Right lobe of liver (tissue), 4 donors: ENCODE results near the genes PGAP2 and OR52B4.

GRCh38 chr11:2811505-2812161, 73.9 kb downstream of the CDKN1C start:
- PRO-cap, 4 experiments = no peak in any of the 4 experiments
- RAMPAGE, long total RNA, 2 experiments = no peak in any of the 2 experiments

- PRO-cap, 4 experiments = peak in 2 of 4 experiments; most common plus-strand start chr11:2929764 (in 2); most common minus-strand start chr11:2929737 (in 2)
- RAMPAGE, long total RNA, 2 experiments = no peak in any of the 2 experiments
These were observed 325 bp upstream of the PHLDA2 start for GRCh38 chr11:2929461-2930029.

DNA sequence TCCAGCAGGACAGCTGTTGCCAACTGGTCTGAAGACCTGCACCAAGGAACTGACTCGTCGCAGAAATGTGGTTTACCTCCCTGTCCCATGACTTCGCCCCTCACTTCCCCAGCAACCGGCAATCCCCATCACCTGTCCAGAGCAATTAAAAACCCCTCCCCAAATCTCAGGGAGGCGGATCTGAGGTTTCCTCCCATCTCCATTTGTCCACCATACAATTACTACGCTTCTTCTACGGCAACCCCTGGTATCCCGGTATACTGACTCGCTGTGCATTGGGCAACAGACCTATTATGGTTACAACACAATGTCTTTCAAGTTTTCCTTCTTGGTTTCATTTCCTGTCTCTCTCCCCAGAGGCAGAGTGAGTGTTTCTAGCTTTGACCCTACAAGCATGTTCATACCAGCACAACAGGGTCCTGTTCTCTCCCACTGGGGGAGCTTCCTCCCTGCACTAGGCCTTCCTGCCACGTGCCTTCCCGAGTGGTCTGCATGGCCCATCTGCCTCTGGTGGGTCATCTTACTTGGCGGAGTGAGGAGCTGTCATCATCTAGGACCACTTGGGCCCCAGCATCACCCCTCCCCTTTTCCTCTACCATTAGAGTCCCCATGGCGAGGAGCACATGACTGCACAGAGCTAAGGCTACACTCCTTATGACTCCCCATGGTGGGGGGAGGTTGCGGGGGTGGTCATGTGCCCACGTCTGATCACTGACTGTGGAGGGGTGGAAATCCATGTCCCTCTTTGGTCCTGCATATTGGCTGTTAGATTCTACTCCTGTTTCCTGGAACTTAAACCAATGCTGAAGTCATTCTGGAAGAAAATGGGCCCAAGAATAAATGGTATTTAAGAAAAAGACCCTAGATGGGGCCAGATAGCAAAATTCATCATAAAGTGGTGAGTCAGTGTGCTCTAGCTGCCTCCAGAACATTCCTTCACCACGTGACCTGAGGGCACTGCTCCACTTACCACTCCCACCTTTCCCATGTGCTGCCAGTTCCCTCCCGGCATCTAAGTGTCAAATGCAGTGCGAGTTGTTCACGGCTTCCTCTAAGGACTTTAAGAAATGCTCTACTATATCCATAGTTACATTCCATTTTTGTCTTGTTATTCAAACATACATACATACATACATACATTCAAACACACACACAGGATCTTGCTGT, 30.5 kb upstream of the NAP1L4 start:
- PRO-cap, 4 experiments = no peak in any of the 4 experiments
- RAMPAGE, long total RNA, 2 experiments = no peak in any of the 2 experiments

- PRO-cap, 4 experiments = peak in 4 of 4 experiments; most common plus-strand start chr11:3041998 (in 1); most common minus-strand start chr11:3041777 (in 4)
- RAMPAGE, long total RNA, 2 experiments = no peak in any of the 2 experiments
These were observed 15.6 kb downstream of the CARS1 start for GRCh38 chr11:3041519-3042143.

- PRO-cap, 4 experiments = peak in 2 of 4 experiments; most common plus-strand start chr11:3043745 (in 1); most common minus-strand start chr11:3043169 (in 2)
- RAMPAGE, long total RNA, 2 experiments = no peak in any of the 2 experiments
These were observed 13.9 kb downstream of the CARS1 start for GRCh38 chr11:3043020-3043945.

DNA sequence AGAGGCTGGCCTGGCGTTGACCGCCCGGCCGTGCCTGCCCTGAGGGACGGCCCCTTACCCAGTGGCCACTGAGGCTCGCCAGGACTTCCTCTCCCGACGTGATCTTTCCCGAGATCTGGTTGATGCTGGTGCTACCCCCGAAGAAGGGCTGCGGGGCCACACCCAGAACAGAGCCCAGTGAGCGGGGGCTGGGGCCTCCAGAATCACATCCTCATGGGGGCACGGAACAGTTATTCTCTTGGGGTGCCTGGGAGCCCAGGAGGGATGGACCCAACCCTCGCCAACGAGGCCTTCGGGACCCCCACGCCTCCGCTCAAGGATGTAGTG, 36.4 kb upstream of the CARS1 start:
- PRO-cap, 4 experiments = no peak in any of the 4 experiments
- RAMPAGE, long total RNA, 2 experiments = no peak in any of the 2 experiments

DNA sequence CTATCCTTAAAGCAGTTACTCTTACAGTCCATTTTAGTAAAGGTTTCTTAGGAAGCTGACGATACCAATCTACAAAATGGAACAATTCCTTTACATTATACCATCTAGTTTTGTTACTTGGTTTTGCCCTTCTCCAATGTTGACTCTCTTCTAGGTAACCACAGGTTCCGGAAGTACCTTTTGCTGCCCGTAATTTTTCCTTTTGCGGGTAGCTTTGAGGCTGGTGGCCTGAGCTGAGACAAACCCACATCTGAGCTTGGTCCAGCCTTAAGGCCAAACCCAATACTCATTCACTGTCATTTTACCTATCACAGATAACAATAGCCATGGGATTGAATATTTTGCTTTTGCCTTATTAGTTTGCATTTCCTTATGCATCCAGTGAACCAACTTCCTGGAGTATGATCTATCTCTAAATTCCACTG, 10.0 kb upstream of the MRGPRE start:
- PRO-cap, 4 experiments = no peak in any of the 4 experiments
- RAMPAGE, long total RNA, 2 experiments = no peak in any of the 2 experiments

DNA sequence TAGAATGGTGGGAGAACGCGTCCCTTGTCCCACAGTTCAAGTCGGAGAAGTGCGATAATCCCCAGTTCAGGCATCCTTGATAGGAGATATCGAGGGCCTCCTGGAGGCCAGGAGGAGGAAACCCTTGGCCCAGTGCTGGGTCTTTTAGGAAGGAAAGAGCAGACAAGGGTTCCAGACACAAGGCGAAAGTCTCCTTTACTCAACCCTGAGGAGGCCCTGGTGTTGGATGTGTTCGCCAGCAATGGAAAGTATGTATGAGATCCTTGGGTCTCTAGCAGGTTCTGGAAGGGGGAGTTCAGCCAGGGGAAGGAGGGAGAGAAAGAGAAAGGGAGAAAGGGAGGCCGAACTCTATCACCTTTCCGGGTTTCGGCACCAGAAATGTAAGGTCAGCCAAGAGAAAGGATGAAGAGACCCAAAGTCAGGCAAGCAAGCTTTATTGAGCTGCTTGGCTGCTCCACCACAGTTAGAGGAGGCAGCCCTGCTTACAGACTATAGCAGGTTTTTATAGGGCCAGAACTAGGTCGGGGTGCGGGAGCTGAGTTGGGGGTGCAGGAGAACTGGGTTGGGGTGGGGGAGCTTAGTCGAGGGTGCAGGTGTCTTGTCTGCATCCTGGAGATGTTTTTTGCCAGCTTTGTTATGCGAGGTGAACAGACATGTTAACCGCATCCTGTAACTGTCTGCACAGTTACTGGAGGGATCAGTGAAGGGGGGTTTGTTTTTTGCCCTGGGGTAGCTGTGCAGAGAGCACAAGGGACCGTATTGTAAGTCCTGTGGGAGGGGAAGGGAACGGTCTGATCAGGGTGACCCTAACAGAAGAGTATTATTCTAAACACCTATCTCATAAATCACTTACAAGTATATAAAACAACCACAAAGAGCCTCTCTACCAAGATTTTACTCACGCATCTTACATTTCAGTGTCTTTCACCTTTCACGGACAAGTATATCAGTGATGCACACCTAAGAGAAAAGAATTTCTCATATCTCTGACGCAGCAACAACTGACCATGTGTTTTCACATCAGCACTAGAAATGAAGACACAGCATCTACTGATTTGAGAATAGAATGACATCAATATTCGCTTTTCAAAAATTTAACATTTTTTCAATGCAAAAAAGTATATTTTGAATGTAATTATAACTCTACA, 21.1 kb downstream of the ZNF195 start:
- PRO-cap, 4 experiments = no peak in any of the 4 experiments
- RAMPAGE, long total RNA, 2 experiments = no peak in any of the 2 experiments

DNA sequence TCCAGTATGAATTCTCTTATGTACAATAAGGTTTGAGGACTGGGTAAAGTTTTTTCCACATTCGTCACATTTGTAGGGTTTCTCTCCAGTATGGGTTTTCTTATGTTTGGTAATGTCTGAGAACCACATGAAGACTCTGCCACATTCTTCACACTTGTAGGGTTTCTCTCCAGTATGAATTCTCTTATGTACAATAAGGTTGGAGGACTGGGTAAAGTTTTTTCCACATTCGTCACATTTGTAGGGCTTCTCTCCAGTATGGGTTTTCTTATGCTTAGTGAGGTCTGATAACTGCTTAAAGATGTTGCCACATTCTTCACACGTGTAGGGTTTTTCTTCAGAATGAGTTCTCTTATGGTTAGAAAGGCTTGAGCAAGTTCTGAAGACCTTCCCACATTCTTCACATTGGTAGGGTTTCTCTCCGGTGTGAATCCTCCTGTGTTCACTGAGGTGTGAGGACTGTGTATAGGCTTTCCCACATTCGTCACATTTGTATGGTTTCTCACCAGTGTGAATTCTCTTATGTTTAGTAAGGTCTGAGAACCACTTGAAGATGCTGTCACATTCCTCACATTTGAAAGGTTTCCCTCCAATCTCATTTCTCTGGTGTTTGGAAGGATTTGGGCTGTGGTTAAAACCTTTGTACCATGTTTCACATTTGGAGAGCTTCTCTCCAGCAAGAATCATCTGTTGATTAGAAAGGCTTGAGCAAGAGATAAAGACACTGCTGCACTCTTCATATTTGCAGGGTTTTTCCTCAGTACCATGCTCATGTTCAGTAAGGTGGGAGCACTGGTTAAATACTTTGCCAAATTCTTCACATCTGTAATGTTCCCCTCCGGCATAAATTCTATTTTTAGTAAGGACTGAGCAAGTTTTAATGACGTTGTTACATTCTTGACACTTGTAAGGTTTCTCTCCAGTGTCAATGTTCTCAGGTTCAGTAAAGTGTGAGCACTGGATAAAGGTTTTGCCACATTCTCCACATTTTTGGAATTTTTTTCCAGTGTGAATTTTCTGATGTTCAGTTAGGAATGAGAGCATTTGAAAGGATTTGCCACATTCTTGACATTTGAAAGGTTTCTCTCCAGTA, 19.4 kb downstream of the ZNF195 start:
- PRO-cap, 4 experiments = peak in 1 of 4 experiments; most common minus-strand start position 488 of the sequence (in 1)
- RAMPAGE, long total RNA, 2 experiments = no peak in any of the 2 experiments

DNA sequence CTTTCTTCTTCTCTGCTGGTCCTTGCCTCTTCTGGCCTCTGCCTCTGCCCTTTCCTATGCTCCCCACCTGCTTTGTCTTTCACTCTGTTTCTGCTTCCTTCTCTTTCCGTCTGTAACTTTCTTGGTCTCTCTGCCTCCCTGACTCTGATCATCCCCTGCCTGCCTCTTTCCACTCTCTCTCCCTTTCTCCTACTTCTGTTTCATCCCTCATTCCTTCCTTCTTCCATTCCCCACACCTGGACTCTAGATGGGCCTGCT, 281 bp upstream of the CHRNA10 start:
- PRO-cap, 4 experiments = no peak in any of the 4 experiments
- RAMPAGE, long total RNA, 2 experiments = no peak in any of the 2 experiments

DNA sequence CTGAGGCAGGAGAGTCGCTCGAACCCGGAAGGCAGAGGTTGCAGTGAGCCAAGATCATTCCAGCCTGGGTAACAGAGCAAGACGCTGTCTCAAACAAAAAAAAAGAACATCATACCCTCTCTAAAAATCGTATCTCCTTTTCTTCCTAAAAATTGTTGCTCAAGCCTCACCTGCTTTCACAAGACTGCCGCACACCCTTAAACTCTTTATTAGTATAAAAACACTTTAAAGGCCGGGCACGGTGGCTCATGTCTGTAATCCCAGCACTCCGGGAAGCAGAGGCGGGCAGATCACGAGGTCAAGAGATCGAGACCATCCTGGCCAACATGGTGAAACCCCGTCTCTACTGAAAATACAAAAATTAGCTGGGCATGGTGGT, 9.9 kb downstream of the NUP98 start:
- PRO-cap, 4 experiments = no peak in any of the 4 experiments
- RAMPAGE, long total RNA, 2 experiments = no peak in any of the 2 experiments

- PRO-cap, 4 experiments = peak in 3 of 4 experiments; most common plus-strand start chr11:3808090 (in 2); most common minus-strand start chr11:3808089 (in 1)
- RAMPAGE, long total RNA, 2 experiments = start-site peak on the plus strand in 2 of 2 experiments, at chr11:3808542-3808606 at its widest, 24 to 40 reads per replicate
These were observed at the start of gene PGAP2 for GRCh38 chr11:3807831-3808935. TSS of gene PGAP2 (plus strand) at chr11:3808560.

DNA sequence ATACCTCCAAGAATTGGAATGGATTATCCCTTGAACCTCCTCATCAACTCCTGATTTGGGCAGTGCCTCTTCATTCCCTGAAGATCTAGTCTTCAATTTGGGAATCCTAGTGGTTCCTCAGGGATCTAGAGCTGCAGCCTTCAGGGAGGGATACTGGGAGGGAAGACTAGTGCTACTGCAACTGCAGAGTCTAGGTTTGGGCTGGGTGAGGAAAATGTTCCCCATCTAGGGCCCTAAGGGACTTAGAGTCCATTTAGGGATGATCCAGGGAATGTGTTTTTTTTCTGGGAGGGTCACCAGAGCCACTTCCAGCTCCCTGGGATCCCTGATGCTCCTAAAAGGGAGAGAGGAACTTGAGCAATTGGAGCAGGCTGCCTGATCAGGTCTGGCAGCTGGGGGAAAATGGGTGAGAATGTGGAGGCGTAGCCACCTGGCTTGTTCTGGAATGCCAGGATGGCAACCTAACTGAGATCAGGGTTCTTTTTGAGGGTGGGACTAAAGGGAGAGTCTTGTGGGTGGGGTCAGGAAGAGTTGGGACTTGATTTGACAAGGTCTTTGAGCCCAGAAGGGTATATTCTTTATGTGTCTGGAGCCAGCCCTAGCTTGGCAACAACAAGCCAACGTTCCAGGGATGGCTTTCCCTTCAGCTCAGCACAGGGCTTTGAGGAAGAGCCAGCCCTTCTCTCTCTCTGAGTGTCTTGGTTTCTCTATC, 1.2 kb downstream of the PGAP2 start:
- PRO-cap, 4 experiments = no peak in any of the 4 experiments
- RAMPAGE, long total RNA, 2 experiments = no peak in any of the 2 experiments

DNA sequence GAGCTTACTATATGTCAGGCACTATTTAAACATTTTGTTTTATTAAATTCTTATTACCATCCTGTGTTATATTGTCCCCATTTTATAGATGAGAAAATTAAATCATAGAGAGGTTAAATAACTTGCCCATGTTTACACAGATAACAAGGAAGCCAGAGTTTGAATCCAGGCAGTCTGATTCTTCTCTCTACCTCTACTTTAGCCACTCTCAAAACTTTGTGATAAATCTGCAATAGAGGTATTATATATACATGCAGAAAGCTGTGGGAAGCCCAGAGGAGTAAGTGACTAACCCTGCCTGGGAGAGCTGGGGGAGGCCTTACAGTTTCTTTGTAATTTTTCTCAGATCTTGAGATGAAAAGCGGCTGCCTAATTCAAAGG, 4.8 kb downstream of the STIM1 start:
- PRO-cap, 4 experiments = no peak in any of the 4 experiments
- RAMPAGE, long total RNA, 2 experiments = no peak in any of the 2 experiments

DNA sequence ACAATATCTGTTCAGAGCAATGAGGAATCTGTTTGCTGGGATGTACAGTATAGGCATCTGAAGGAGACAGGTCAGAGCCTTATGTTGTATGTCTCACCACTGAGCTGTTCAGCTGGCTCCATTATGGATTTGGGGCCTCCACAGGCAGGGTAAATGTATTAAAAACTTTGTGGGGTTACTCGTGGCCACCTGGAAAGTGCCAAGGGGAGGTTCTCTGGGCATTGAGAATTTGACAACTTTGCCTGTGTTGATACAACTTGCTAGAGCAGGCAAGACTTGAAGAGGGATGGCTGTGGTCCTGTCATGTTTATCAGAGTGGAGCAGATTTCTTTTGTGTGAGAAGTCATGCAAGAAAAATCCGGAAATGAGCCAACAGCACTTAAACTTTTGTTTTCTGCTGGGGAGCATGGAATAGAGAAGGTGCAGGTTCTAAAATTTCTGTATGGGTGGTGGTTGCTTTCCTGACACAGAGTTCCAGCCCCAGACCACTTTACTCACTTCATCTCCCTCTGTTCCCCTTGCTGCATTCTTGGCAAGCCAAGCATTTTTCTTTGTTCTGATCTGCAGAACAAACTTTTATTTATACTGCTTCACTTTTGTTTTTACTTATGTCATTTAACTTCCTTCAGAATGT, 10.3 kb downstream of the STIM1 start:
- PRO-cap, 4 experiments = peak in 1 of 4 experiments; most common minus-strand start position 317 of the sequence (in 1)
- RAMPAGE, long total RNA, 2 experiments = no peak in any of the 2 experiments

DNA sequence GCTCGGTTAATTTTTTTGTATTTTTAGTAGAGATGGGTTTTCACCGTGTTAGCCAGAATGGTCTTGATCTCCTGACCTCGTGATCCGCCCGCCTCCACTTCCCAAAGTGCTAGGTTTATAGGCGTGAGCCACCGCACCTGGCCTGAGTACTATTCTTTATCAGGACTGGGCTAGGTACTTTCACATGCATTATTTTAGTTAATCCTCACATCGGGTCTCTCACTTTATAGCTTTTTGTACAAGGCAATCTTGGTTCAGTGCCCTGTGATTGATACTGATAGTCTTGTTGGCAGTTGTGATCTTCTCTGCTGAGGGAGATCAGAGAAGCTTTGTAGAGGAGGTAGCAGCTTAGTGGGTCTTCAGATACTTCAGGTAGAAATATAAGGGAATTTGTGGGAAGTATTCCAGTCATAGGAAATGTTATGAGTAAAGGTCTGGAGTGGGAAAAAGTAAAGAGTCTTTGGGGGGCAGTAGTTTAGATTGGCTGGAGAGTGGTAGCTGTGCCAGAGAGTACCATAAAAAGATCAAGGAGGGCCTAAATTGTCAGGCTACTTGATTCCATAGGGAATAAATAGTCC, 13.8 kb downstream of the STIM1 start:
- PRO-cap, 4 experiments = no peak in any of the 4 experiments
- RAMPAGE, long total RNA, 2 experiments = no peak in any of the 2 experiments

GRCh38 chr11:3879852-3880564, 24.5 kb downstream of the STIM1 start:
- PRO-cap, 4 experiments = peak in 3 of 4 experiments; most common plus-strand start chr11:3880151 (in 1); most common minus-strand start chr11:3880068 (in 2)
- RAMPAGE, long total RNA, 2 experiments = no peak in any of the 2 experiments

DNA sequence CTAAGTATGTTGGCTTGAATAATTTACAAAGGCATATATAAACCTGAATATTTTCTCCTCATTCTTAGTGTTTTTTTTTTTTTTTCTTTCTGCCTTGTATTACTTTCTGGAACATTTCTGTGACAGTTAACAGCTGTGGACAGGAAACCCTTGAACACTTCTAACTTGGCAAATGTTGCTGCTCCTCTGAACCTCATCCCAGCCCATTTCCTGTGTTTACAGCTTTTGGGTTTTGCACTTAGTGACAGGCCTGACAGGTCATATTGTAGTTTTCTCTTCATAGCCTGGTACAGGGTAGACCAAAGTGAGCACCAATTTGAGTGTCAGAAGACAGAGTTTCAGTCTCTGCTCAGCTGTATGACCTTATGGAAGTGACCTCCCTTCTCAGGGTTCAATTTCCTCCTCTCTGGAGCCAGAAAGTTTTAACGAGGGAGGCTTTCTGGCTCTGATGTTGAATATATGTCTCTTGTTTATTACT, 91.6 kb downstream of the STIM1 start:
- PRO-cap, 4 experiments = peak in 1 of 4 experiments; most common plus-strand start position 280 of the sequence (in 1)
- RAMPAGE, long total RNA, 2 experiments = no peak in any of the 2 experiments

- PRO-cap, 4 experiments = no peak in any of the 4 experiments
- RAMPAGE, long total RNA, 2 experiments = no peak in any of the 2 experiments
These were observed 95.7 kb downstream of the STIM1 start for GRCh38 chr11:3951000-3951821.

- PRO-cap, 4 experiments = no peak in any of the 4 experiments
- RAMPAGE, long total RNA, 2 experiments = no peak in any of the 2 experiments
These were observed at the start of gene OR52B4 for GRCh38 chr11:4368135-4368567. TSS of gene OR52B4 (minus strand) at chr11:4368386.